ENCODE measurements around a stretch of chr14.

- RRBS: no CpG with 5 or more reads among the region's 7 CpGs
These were observed 55.4 kb downstream of the PPM1A start for GRCh38 chr14:60304479-60304843.

DNA sequence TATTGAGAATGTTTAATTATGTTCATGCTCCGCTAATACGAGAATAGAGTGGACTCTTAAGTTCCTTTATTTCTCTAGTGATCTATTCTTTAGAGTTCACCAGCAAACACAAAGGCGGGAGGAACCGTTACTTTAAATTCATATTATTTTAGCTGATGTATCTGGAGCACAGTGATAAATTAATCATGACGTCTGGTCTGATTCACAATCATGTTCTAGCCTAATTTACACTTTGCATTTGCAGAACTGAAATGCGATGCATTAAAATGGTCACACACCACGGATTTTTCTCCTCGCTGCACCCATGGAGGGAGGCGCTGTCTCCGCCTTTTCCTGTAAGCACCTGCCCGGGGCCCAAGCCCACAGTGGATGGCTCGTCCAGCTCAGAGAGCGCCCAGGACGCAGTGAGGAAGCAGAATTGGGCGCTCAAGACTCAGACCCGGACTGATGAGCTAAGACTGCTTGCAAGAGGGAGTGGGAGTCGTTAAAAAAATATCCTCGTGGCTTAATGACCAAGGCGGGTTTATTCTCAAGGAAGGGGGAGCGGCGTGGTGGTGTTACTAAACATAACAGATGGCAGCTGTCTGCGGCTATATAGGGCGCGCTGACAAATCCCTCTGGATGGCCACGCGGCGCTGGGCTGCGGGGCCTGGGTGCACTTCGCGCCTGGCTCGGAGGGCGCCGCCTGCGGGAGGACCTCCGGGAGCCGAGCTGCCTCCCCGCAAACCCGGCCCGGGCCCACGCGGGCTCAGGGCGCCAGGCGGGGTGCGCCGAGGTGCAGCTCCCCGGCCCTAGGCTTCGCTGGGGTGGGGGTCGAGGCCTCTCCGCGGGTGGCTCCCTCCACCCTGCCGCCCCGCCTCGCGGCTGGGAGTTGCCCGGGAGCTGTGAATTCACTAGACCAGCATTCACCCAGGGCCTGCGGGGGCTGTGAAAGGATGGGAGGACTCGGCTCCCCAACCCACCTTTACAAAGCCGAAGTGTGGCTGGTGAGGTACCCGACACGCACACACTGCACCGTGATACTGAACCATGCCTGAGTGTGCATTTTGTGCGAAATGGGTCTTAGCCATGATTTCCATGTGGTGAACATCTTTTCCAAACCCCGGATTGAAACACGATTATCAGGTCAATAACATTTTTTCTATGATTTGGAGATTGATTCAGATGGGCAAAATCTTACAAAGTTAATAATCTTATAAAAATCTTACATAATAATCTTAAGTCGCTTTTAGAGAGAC, 78.7 kb downstream of the PPM1A start:
- RRBS: 51% methylated on average over 19 of the region's 65 CpGs

DNA sequence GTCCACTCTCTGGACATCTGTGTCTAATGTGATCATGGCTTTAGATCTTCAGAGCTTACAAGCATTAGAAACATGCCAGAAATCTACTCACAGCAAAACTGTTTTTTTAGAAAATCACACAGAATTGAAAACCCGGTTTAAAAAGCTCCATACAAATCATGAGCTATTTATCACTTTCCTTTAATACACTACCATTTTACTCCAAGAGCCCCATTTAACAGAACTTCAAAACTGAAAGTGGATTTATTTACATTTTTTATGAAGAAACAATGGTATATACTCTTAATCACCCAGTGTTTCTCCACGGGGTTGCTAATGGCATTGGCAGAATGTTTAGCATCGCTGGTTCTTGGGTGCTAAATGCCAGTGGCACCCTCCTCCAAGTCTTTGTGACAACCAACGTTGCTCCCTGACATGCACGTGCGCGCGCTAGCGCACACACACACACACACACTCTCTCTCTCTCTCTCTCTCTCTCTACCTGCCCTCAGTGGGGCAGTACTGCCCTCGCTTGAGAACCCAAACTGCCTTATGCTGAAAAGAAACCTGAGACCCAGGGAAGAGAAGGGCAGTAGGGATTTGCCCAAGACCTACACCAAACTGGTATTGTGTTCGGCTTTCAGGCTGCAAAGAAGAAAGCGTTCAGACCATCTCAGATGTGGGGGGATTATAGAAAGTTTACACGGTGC, 82.0 kb downstream of the PPM1A start:
- RRBS: no CpG with 5 or more reads among the region's 13 CpGs

- RRBS: no CpG with 5 or more reads among the region's 23 CpGs
These were observed 88.2 kb downstream of the C14orf39 start for GRCh38 chr14:60397648-60397987.

DNA sequence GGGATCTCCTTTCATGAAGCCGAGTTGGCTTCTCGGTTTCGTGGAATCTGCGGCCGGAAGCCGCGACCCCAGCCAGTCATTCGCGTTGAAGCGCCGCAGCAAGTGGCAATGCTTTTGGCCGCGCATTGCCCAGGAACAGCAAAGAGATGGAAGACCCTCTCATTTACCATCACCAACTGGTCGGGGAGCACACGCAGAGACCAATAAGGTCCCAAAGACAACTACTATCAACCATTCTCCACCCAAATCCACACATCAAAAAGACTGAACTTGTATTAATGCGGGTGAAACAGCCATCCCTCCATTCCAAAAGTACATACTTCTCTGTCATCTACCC, 8.5 kb upstream of the SIX1 start:
- RRBS: no CpG with 5 or more reads among the region's 16 CpGs

- RRBS: no CpG with 5 or more reads among the region's 3 CpGs
These were observed 18.8 kb downstream of the MNAT1 start for GRCh38 chr14:60753217-60753869.

- RRBS: no CpG with 5 or more reads among the region's 5 CpGs
These were observed 13.5 kb downstream of the PRKCH start for GRCh38 chr14:61334774-61335423.

- RRBS: no CpG with 5 or more reads among the region's 11 CpGs
These were observed 22.7 kb downstream of the PRKCH start for GRCh38 chr14:61343790-61344731.

DNA sequence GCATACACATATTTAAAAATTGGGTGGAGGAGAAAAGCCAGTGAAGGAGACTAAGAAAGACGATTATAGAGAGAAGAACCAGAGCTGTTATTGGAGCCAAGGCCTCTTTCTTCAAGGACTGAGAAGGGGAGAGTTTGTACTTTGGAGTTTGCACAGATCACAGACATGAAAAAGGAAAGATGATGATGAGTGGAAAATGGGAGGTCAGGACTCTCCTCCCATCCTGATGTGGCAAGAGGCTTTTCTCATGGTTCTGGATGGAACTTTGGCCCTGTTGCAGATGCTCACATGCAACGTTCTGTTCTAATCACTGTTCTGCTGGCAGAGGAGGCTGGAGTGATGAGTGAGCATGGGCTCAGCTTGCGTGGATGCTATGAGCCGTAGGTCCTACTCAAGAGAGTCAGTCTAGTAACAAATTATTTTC, 114.5 kb downstream of the PRKCH start:
- RRBS: no CpG with 5 or more reads among the region's 4 CpGs

- RRBS: no CpG with 5 or more reads among the region's 7 CpGs
These were observed 155.3 kb downstream of the PRKCH start for GRCh38 chr14:61476292-61477367.

DNA sequence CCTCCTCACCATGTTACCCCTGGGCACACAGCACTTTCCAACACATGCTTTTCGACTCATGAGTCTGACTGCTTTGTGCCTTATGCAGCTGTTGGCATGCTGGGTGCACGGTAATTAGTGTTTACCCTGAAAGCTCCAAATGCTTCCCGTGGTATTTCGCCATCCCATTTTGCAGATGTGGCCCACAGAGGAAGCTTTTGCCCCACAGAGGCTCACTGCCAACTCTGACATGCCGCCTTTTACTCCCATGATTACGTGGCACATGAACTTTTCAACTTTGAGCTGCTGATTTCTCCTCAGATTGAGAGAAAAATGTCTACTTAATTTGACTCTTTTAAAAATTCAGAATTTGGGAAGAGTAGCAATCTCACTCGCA, 168.6 kb downstream of the PRKCH start:
- RRBS: no CpG with 5 or more reads among the region's 7 CpGs

GRCh38 chr14:61511427-61511989, 183.8 kb upstream of the HIF1A start:
- RRBS: no CpG with 5 or more reads among the region's 8 CpGs

- RRBS: no CpG with 5 or more reads among the region's 18 CpGs
These were observed 148.1 kb upstream of the HIF1A start for GRCh38 chr14:61546915-61547891.

DNA sequence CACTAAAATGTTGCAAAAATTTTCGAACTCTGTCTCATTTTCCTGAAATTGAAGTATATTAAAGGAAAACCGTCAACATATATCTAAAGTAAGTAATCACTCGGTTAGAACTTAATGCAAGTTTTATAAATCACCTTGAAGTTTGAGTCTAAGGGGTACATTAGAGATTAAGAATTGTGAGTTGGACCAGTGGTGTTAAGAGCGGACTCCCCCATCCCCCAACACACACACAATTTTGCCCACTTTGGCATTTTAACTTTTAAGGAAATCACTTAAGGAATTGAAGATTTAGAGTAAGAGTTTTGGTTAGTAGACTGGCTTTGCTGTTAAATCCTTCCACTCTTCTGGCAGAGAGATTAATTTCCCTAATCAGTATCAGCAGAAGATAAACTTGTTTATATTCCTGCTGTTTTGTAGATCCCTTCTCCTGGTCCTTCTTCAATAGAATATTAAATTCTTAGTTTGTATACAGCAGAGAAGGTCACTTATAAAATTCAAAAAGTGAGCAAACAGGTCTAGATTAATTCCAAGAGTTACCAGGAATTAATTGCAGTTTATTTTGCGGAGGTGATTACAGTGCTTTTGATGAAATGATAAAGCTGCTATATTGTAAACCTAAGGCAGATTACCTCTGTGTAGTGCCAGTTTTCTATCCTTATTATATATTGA, 1.6 kb downstream of the HIF1A start:
- RRBS: no CpG with 5 or more reads among the region's 5 CpGs

GRCh38 chr14:61698014-61698491, 2.7 kb downstream of the HIF1A start:
- RRBS: no CpG with 5 or more reads among the region's 1 CpG

GRCh38 chr14:61698492-61699620, 3.5 kb downstream of the HIF1A start:
- RRBS: no CpG with 5 or more reads among the region's 8 CpGs

- RRBS: no CpG with 5 or more reads among the region's 6 CpGs
These were observed 31.2 kb downstream of the HIF1A start for GRCh38 chr14:61726290-61727118.

DNA sequence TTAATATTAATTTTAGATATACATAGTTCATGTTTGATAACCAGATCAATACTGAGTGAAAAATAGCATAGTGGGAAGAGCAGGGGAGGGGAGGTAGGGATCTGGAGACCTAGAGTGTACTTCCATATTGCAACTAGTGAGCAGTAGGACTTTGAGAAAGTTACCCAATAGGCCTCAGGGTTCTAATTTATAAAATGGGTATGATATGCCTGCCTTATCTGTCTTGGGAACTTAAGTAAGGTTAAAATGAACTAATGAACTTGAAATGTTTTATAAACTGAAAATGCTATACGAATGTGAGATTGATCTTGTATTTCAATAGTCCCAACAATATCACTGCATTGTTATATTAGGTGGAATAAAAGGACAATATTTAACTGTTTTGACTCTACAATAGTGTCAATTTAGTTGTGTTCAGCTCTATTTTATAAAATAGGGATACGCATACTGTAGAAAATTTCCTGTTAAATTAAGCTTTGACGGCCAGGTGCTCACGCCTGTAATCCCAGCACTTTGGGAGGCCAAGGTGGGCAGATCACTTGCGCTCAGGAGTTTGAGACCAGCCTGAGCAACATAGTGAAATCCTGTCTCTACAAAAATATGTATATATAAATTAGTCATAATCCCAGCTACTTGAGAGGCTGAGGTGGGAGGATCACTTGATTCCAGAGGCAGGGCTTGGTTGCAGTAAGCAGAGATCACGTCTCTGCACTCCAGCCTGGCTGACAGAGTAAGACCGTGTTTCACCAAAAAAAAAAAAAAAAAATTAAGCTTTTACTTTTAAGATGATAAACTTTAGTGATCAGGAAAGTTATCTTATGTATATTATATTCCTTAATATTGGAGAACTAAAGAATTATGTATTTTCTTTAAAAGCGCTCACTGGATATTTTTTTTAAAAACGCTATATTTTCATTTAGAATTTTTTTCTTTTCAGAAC, 18.2 kb upstream of the SNAPC1 start:
- RRBS: no CpG with 5 or more reads among the region's 9 CpGs

- RRBS: no CpG with 5 or more reads among the region's 5 CpGs
These were observed 26.9 kb downstream of the SYT16 start for GRCh38 chr14:61839223-61839919.

DNA sequence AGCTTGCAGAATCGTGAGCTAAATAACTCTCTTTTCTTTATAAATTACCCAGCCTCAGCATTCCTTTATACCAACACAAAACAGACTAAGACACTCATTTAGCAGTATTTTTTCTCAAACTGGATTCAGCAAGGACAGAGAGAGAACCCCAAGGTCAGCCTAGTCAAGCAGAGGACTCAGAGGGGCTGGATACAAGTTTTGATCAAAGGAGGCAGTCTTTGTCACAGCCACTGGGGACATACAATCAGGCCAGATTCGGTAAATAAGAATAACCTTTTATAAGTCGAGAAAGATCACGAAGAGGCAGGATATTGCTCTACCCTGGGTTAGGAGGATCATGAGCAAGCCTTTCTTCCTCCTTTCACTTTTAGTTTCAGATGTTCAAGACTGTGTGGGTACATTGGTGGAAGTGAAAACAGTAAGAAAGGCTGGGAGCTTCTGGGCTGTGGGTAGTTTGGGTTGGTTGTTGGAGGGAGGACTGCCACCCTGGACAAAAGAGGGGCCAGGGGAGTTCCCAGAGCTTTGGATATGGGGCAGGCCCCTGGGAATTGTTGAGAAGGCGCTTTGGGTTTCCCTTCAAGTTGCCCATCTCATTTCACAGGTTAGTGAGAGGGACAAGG, 77.4 kb downstream of the SYT16 start:
- RRBS: no CpG with 5 or more reads among the region's 5 CpGs

Data from NB4 (cell line).